ENCODE data around the genes NPIPB8 and SULT1A4.

DNA sequence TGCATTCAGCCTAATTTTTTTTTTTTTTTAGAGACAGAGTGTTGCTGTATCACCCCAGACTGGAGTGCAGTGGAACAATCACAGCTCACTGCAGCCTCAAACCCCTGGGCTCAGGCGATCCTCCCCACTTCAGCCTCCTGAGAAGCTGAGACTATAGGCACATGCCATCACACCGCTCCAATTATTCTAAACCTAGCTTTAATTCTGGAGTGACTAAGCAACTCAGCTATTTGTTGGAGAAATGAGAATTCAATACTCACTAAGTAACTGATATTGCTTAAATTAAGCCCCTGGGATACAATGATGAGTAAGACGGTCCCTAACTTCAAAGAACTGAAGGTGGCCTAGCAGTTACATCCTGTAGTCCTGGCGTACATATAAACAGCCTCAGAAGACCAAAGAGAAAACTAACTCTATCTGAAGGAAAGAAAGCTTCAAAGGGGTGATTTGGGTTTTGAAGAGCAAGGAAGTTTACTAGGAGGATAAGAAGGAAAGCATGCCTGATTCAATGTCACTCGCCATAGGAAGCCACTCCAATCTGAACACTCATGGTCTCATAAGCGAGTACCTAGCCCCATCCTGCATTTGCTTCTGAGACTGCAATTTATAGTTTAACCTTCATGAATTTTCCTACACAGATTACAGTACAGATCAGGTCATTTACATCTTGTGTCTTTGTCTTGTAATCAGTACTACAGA, 25.0 kb downstream of the XPO6 start:
- PRO-cap, result no peak

GRCh38 chr16:28637746-28638178, at the start of gene NPIPB8:
TSS of gene NPIPB8 (plus strand) at chr16:28638065.
- PRO-cap, result no peak

DNA sequence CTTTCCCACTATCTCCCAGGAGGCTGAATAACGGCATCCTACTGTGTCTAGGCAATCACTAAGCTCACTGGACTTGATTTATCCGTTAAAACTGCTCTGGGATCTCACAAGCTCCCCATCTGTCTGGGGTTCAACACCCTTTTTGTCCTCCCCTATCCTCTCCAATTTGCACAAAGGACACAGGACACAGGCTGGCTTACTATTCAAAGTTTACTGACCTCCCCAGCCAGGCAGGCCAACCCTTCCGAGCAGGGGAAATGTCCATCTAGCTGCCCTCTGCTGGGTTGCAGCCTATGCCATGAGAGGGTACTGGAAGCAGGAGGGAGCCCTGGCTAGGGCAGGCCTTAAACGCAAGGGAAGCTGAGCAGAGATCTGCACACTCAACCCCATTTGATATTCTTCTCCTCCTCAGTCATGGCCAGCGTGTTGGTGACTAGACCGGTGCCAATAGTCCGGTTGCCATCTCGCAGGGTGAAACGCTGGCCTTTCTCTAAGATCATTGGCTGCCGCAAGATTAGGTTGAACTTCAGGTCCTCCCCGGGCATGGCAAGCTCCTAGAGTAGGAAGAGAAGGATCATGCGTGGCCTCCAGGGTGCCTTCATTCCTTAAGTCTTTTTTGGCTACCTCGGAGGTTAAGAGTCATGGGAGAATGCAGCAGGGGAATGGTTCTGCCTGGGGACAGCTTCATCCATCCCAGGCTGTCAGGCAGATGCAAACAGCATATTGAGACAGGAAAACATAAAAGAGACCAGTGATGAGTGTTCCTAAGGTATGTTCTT, 3.4 kb downstream of the TUFM start:
- PRO-cap, result no peak

DNA sequence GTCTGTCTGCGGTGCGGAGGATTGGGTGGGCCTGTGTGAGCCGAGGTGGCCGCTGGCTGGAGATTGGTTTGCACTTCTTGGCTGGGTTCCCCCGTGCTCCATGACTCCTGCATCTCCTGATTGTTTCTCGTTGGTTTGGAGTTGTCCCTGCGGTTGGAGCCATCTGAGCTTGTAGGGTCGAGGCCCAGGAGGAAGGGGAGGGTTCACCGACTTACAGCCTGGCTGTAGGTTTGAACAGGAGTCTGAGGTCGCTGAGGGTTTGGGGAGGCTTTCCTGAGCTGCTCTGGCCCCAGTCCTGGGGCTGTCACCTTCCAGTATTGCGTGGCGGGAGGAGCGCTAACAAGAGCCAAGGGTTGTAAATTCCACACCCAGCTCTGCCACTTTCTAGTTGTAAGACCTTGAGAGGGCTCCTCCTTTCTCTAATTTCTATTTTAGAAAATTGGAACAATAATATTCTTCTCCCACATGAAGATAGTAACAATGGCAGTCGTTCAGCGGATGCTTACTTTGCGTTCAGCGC, 780 bp downstream of the SH2B1 start:
- PRO-cap, result bidirectional peak, plus-strand start at position 314 of the sequence, minus-strand start at position 303 of the sequence

DNA sequence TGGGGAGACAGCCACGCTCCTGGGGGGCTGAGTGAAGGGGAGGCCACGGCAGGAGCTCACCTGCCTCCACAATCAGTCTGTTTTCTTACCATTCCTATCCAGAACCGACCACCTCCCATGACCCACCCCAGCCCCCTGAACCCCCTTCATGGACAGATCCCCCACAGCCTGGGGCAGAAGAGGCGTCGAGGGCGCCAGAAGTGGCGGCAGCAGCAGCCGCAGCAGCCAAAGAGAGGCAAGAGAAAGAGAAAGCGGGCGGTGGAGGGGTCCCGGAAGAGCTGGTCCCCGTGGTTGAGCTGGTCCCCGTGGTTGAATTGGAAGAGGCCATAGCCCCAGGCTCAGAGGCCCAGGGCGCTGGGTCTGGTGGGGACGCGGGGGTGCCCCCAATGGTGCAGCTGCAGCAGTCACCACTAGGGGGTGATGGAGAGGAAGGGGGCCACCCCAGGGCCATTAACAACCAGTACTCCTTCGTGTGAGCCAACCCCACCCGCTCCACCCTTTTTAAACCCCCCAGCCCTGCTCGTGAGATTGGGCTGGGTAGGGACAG, 4.9 kb upstream of the ATP2A1 start:
- PRO-cap, result no peak

- PRO-cap, result no peak
Measured at GRCh38 chr16:28923577-28924220, 1.3 kb downstream of the RABEP2 start.

DNA sequence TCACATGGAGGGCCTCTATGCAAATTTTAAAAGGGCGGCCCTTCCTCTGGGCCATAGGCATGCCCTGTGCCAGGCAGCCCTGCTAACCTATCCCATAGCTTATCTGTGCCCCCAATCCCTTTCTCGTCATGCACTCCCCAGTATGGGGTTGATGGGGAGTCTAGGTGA, 933 bp downstream of the RABEP2 start:
- PRO-cap, result no peak

- PRO-cap, result bidirectional peak, plus-strand start at chr16:28951358, minus-strand start at chr16:28951370
Measured at GRCh38 chr16:28951080-28951831, 519 bp downstream of the NFATC2IP start.

DNA sequence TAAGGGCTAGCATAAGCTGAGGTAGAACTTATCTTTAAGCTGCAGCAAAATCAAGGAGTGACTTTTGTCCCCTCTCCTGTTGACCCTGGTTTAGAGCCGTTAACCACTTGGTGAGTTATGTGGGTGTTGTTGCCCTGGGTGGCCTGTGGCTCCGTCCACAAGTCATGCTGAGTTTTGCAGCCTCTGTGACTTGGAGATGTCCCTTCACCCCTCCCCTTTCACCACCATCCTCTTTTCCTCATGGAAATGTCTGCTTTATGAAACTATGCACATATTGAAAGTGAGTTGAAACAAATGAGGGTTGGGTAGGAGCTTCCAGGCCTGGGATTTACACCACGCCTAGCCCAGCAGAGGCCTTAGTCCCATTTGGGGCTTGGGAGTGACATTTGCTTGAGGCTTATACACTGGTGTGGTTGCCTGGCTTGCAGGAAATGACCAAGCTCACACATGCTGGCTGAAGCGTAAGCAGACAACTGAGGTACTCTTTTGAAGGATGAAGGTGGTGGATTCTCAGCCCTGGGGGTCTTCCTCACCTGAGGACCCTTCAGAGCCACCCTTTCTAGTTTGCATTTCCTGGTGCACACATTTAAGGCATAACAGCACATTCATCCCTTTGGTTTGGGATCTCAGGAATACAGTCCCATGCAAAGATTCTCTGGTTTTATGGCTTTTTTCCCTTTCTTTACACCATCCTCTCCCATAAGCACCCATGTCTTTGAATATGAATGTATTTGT, 10.5 kb upstream of the SPNS1 start:
- PRO-cap, result no peak

GRCh38 chr16:29185764-29186294, 201.0 kb downstream of the LAT start:
- PRO-cap, result no peak

DNA sequence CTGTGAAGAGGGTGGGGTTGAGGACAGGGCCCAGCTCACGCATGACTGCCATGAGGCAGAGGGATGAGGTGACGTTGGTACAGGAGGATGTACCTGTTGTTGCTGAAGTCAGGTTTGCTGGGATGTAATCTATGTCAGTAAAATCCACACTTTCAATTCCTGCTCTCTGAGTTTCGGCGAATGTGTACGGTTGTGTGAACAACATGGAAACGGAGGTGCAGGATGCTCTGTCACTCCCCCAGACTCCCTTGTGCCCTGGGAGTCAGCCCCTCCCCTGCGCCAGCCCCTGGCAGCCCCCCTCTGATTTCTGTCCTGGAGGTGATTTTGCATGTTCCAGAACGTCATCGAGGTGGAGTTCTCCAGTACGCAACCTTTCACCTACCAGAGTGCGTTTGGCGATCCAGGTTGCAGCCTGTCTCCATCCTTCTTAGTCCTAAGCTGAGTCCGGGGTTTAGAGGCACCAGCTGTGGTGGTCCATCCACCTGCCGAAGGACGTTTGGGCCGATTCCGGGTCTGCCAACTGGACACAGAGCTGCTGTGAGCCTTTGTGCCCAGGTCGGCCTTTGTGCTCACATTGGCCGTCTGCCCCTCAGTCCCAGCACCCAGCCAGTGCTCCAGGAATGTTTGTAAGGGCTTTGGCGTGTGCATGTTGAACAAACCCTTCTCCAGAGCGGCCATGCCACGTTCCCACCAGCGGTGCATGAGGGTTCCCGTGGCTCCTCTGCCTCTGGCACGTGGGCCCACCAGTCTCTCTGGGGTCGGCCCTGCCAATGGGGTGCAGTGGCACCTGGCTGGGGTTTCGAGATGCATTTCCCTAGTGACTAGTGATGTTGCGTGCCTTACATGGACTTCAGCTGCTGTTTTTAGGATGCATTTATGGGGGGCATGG, 203.1 kb downstream of the NPIPB11 start:
- PRO-cap, result no peak

GRCh38 chr16:29218486-29219696, 187.6 kb downstream of the NPIPB11 start:
- PRO-cap, result no peak

DNA sequence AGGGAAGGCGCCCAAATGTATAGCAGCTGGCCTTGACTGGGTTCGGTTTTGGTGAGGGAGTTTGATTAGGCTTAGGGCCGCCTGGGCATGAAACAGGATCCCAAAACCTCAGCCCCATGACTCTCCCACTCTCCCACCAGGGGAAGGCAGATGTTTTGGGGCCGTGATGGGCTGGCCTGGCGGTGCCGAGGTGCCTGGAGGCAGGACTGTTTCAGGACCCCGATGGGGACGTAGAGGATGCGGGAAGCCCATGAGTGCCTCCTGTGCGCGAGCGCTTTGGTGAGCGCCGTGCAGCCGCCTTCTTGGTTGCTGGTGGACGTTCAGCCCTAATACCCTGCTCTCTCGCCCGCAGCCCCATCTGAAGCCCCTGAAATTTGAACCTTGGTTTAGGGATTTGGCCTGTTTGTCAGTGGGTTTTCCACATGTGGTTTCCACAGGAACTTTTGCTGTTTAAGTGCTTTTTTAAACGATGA, 145.9 kb downstream of the NPIPB11 start:
- PRO-cap, result no peak

DNA sequence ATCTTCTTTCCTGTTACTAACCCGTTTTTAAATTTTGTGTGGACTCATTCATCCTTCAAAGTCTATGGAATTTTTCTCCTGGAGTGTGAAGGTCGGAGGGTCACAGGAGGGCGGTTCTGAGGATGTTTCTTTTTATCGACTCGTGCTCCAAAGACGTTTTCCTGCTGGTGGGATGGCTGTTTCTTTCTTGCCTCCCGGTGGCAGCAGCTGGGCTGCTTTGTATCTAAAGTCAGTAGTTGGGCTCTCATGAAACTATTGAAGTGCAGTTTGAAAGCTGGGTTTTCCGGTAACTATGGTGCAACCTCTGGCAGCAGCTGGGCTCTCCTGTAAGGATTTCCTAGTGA, 88.1 kb downstream of the NPIPB11 start:
- PRO-cap, result no peak

DNA sequence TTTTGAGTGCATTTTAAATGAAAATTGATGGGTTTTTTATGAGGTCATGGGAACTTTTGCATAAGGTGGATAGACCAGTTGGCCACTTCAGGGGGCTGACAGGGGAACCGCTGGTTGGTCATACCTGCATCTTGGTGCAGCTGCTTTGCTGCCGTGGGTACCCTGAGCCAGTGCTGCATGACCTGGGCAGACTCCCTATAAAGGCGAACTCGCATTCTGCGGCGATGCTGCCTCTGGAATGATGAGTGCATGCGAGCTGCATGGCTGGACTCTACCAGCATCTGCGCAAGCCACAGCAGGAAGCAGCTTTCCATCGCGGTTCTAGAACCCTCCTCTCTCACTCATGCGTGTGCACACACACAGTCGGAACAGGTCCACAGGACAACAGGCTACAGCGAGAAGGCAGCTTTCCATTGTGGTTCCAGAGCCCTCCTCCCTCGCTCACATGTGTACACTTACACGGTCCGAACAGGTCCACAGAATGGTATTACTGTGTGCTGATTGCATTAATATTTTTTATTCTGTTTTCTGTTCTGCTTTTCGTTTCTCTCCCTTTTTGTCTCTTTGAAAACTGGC, 69.2 kb downstream of the NPIPB11 start:
- PRO-cap, result no peak

DNA sequence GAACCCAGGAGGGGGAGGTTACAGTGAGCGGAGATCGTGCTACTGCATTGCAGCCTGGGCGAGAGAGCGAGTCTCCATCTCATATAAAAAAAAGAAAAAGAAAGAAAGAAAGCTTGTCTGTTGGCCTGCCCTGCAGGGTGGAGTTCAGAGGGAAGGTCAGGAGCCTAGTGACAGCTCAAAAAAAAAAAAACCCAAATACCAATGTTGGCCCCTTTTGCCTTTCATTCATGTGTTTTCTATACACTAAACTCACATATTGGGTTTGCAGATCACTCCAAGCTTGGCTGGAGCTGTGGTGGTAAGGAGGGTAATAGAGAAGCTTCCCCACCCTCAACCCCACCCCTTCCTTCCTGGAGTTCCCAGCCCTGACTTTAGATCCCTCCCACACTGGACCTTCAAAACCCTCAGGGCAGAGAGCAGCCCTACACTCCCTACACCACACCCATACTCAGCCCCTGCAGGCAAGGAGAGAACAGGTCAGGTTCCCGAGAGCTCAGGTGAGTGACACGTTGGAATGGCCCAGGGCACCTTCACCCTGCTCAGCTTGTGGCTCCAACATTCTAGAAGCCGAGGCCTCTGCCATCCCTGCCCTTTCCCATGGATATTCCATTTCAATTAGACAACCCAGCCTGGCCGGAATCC, at the start of gene SULT1A4:
Gene SULT1A4 (plus strand): TSS at position 425 of the 642 bp plus-strand sequence.
- PRO-cap, result no peak

GRCh38 chr16:29779277-29779791, 1.3 kb downstream of the ZG16 start:
- PRO-cap, result no peak

GRCh38 chr16:29807083-29807989, 1.0 kb downstream of the MAZ start:
- PRO-cap, result bidirectional peak, plus-strand start at chr16:29808114, minus-strand start at chr16:29807952

GRCh38 chr16:29906846-29907547, 6.7 kb downstream of the ASPHD1 start:
- PRO-cap, result no peak

- PRO-cap, result no peak
Measured at GRCh38 chr16:29989452-29990010, 5.9 kb downstream of the HIRIP3 start.

All from jejunum (tissue), 1 donor.